ENCODE data around the gene SPATA48.

GRCh38 chr7:50069111-50070086, 23.6 kb downstream of the ZPBP start:
- PRO-cap, result unidirectional peak, plus-strand start at chr7:50069456; bidirectional peak, plus-strand start at chr7:50069749, minus-strand start at chr7:50069728

DNA sequence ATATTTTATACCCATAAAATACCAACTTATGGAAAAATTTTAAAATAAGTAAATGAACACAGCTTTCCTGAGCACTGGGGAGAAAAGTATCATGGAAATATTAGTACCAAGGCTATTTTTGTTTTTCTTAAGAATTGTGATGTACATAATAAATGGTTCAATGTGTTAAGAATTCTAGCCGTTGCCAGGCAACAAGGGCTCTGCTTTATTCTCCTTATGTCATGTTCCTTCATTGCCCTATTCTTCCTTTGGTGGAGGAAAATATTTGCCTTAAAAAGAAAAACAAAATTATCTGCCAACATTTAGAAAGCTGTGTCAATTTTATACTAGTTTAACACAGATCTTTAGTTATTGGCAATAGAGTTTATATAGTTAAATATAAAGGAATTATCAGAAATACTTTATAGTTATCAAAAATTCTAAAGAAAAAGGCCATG, at the start of gene SPATA48:
Gene SPATA48 (plus strand): TSS at position 232 of the 437 bp plus-strand sequence.
- PRO-cap, result no peak

GRCh38 chr7:50206263-50207186, 98.0 kb upstream of the IKZF1 start:
- PRO-cap, result no peak

DNA sequence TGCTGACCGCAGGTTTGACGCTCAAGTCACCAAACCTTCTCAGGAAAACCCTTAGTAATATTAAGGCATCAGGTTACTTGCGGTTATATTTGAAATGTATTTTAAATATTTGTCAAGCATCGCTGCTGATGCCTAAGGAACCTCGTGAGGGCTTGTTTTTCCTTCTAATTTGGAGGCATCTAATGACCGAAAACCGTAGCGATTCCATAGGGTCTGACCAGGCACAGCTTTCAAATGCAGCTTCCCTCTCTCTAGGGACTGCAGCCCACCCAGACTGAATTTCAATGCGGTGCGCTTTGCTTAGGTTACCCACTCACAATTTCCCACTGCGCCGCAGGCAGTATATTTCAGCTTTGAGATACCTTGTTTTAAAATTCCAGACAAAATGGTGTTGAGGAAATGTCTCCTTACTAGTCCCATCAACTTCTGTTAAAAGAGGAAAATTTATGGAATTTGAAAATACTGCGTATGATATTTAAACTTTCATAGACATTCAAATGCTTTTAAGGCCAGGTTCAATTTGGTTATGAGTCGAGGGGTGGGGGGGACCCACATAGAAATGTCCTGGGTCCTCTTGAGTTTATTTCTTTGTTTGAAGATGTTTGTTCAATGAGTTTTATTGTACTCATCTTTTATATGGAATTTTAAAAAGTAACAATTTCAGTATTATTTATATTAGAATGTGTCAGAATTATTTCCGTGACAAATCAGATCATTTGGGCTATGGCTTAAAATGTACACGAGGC, 1.0 kb downstream of the IKZF1 start:
- PRO-cap, result no peak

- PRO-cap, result no peak
Observed at GRCh38 chr7:50312621-50313347, 8.3 kb downstream of the IKZF1 start.

DNA sequence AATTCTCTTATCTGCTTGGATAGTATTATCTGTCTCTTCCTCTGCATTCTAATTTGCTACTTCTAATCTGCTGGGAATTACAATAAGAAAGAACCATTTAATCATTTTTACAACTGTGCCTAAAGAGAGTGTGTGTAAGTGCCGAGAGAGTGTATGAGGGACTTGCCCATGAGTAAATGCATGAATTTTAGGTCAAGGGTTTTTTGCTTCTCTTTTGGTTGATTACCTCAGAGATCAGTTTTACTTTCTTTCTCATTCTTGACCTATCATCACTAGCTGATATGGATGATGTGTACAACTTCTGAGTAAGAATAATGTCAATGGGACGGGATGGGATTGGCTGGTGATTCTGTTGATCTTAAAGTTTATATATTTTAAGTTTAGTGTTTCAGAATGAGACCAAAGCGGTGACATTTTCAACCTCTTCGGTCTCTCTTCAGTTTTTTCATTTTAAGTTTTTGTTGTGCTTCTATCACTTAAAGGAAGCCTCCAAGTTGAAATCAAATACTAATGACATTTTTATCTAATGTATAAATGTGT, 47.8 kb downstream of the IKZF1 start:
- PRO-cap, result no peak

GRCh38 chr7:50531229-50532283, 33.6 kb downstream of the DDC start:
- PRO-cap, result no peak

GRCh38 chr7:50616143-50616670, 51.0 kb upstream of the DDC start:
- PRO-cap, result no peak

DNA sequence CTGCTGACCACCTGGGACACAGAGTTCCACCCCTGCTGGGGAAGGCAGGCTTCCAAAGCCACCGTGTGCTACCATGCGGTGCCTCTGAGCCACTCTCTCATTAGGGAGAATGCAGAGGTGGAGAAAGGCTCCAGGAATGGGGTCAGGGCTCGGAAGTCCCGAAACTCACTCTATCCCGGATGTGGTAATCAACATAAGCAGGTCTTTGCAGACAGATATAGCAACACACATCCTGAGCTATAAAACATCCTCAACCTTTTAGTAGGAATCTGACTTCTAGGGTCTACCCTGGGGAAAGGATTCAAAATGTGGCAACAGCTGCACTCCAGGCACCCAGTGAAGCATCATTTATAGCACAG, 91.4 kb upstream of the DDC start:
- PRO-cap, result no peak

DNA sequence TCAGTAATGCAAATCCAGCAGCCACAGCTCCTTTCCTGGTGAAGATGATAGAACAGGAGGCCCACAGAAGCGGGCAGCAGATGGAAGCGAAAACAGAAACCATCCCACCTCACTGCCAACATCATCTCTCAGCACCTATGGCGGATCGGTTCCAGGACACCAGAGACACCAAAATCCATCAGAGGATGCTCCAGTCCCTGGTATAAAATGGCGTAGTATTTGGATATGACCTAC, 23.5 kb downstream of the GRB10 start:
- PRO-cap, result no peak

- PRO-cap, result no peak
Observed at GRCh38 chr7:50771146-50771888, 11.4 kb downstream of the GRB10 start.

GRCh38 chr7:50812828-50813239, 30.1 kb upstream of the GRB10 start:
- PRO-cap, result no peak

GRCh38 chr7:51081342-51081680, 235.3 kb downstream of the COBL start:
- PRO-cap, result no peak

- PRO-cap, result no peak
Observed at GRCh38 chr7:51121806-51122626, 194.6 kb downstream of the COBL start.

DNA sequence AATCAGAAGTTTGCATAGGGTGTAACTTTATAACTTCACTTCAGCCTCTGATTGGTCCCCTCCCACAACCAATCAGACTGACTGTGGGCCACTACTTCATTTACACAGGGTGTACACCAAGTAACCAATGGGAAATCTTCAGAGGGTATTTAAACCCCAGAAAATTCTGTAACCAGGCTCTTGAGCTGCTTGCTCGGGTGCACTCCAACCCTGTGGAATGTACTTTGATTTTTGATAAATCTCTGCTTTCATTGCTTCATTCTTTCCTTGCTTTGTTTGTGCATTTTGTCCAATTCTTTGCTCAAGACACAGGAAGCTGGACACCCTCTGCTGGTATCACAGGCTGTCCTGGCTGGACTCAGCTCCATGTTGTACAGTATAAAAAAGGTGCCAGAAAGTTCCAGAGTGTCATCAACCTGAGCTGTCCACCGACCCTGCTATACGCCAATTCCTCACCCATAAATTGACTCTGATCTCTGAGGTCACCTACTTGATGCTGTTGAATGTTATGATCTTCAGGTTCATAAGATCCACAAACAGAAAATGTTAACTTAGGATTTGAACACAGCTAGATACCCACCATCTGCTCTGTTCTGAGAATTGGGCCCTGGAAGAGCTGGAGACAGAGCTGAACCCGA, 74.3 kb downstream of the COBL start:
- PRO-cap, result no peak

GRCh38 chr7:53017546-53017885, 17.9 kb upstream of the POM121L12 start:
- PRO-cap, result no peak

DNA sequence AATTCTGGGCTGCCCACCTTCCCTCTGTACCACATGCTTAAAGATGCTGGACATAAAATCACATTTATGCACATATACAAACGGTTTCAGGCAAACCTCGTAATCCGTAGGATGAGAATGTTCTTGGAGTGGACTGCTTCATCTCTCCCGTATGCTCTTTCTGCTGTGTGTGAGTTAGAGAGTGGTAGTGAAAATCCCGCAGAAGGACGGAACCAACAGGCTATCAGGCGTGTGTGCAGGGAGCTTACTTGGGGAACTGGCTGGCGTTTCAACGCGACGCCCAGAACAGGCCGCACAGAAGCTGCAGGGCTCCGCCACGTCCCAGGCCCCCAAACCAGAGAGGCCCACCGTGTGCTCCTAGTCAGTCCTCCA, 730.8 kb upstream of the VSTM2A start:
- PRO-cap, result no peak

DNA sequence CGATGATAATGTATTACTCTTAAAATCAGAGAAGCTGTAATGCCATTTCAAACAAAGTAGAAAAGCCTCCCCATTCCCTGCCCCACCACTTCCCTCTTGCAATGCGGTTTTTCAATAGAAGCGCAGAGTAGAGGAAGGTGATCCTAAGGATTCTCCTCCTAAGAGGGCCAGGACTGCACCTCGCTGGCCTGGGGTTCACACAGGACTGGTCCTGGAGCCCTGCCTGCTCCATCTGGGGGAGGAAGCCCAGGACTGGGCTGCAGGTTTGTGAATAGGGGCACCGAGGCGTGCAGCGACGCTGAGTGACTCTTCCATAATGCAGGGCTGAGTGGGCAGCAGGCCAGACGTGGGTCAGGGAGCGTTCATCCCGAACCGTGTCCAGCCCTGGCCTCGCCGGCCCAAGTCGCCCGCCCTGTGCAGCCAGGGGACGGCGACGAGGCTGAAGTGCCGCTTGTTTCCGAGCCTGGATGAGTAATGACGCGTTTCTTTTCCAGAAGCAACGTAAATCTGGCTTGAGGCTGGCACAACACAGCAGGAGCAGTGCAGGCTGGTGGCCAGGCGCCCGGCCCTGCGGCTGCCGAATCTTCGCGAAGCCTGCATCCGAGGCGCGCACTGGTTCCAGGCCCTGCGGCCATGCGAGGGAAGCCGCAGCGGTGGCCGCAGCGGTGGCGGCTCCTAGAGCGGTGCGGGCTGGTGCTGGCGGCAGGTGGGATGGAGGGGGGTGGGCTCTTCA, 73.9 kb upstream of the SEC61G start:
- PRO-cap, result no peak

- PRO-cap, result no peak
Observed at GRCh38 chr7:55017489-55018087, 1.2 kb upstream of the EGFR start.

GRCh38 chr7:55039122-55039617, 20.4 kb downstream of the EGFR start:
- PRO-cap, result no peak